Mesangial cell (primary cell): ENCODE data around the gene ZCCHC24.

GRCh38 chr10:79019945-79020174 is 48.9 kb upstream of the ZMIZ1 start:
- RAMPAGE, long total RNA, result no peak

DNA sequence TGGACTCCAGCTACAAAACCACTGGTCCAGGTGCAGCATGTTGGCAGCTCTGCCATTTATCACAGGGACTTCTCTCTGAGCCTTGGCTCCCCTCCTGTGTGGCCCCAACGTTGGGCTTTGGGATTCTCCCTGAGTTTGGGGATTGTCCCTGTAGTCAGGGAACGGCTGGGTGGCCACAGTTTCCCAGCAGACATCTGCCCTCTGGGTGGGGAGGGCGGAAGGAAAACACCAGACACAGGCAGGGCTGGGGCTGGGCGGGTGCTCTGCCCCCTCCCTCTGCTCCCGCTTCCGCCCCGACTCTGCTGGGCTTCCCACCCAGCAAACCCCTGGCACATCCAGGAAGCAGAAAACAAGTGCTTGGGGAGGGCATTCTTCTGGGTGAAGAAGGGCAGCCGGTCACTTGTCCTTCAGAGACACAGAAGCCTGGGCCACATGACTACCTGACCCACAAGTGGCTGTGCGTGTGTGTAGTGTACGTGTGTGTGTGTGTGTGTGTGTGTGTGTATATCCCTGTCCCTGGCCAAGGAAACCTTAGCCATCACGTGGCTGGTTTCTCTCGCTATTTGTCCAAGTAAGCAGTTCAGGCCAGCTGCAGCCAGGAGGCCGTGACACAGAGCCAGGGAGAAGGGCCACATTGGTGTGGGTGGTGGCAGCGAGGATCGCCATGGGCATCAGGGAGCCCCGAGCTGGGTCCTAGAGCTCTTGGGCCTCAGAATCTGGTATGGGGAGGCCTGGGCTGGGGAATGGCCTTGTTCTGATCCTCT is 77.9 kb downstream of the ZMIZ1 start:
- RAMPAGE, long total RNA, result no peak

GRCh38 chr10:79157504-79158237 is 88.9 kb downstream of the ZMIZ1 start:
- RAMPAGE, long total RNA, result no peak

DNA sequence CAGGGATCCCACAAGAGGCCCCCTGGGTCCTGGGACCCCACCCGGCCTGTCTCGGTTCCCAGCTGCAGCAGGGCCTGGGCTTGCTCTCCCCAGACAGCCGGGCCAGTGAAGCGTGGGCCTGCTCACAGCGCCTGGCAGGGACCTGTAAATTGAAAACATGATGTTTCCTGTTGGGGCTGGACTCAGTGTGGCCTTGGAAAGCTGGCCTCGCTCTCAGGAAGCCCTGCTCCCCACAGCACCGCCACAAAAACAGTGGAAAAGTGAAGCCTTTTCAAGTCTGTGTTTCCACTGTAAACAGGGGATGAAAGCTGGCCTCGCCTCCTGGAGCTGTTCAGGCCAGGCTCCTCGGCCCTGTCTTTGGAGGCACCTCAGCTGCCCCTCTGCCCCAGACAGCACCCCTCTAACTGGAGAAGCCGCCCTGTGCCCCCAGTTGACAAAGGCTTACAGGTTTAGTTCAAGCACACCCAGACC is 108.3 kb downstream of the ZMIZ1 start:
- RAMPAGE, long total RNA, result no peak

GRCh38 chr10:79184024-79184813 is 115.5 kb downstream of the ZMIZ1 start:
- RAMPAGE, long total RNA, result no peak

GRCh38 chr10:79201264-79201971 is 132.7 kb downstream of the ZMIZ1 start:
- RAMPAGE, long total RNA, result no peak

GRCh38 chr10:79208998-79209720 is 138.1 kb upstream of the PPIF start:
- RAMPAGE, long total RNA, result no peak

DNA sequence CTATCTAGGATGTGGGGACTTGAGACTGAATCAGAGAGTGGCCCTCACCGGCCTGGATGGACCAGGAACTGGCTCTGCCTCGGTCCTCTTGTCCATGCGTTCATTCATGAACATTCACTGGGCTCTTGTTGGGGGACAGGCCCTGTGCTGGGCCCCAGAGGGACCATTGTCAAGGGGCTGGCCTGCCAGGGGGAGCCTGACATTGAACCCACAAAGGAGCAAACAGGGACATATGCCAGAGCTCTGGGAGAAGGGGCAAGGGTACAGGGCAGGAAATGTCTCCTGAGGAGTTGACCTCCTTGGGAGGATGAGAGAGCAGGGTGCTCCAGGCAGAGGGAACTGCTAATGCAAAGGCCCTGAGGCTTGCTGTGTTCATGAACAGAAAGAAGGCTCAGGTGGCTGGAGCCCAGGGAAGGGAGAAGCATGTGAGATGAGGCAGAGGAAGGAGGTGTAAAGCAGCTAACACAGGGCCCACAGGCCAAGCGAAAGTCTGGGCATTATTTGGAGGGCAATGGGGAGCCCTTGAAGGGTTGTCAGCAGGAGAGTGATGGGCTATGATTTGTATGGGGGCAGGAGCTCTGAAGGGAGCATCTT is 136.9 kb upstream of the PPIF start:
- RAMPAGE, long total RNA, result no peak

DNA sequence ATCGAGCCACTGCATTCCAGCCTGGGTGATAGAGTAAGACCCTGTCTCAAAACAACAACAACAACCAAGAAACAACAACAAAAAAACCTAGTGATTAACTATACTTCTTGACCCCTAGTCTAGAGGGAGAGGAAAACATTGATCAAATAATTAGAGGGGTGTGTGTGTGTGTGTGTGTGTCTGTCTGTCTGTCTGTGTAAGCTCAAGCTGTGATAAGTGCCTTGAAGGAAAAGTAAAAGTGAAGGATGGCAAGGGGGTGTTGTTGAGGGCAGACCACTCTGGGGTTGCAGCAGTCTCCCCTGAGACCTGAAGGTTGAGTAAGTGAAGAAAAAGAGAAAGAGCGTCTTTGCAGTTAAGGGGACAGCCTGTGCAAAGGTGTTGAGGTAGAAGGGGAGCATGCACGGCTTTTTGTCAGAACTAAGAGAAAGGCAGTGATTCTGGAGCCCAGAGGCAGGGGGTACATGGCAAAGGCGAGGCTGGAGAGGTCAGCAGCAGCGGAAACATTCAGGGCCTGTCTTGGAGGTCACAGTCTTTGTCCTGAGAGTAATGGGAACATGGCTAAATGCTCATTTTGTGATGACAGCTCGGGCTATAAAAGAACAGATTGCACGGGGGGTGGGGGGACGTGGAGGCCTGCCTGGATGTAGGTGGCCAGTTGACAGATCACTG is 128.7 kb upstream of the PPIF start:
- RAMPAGE, long total RNA, result no peak

DNA sequence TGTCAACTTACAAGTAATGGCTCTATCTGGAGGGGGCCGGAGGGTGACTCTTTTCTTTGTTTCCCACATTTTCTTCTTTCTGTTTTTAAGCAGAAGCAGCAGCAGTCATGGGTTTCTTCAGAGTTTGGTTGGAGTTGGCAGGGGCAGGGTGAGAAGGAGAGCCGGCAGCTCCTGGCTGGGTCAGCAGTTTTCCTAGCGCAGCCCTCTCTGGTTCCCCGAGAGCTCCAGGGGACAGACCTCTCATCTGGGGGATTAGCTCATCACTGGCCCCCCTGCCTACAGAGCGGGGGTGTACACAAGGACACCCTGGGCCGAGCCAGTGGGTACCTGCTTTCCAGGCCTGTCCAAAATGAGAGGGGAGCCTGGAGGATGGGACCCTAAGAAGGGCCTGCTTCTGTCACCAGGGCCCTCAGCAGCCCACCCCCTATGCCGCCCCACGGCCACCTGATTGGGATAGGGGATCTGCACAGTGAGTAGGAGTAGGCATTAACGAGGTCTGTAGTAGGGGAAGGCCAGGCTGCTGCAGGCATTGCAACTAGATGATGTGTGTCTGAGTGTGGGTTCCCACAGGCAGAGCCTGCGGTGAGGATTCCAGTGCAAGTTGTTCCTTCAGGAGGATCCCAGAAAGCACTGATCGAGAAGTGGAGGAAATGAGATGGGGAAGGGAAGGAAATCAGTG is 122.9 kb upstream of the PPIF start:
- RAMPAGE, long total RNA, result no peak

DNA sequence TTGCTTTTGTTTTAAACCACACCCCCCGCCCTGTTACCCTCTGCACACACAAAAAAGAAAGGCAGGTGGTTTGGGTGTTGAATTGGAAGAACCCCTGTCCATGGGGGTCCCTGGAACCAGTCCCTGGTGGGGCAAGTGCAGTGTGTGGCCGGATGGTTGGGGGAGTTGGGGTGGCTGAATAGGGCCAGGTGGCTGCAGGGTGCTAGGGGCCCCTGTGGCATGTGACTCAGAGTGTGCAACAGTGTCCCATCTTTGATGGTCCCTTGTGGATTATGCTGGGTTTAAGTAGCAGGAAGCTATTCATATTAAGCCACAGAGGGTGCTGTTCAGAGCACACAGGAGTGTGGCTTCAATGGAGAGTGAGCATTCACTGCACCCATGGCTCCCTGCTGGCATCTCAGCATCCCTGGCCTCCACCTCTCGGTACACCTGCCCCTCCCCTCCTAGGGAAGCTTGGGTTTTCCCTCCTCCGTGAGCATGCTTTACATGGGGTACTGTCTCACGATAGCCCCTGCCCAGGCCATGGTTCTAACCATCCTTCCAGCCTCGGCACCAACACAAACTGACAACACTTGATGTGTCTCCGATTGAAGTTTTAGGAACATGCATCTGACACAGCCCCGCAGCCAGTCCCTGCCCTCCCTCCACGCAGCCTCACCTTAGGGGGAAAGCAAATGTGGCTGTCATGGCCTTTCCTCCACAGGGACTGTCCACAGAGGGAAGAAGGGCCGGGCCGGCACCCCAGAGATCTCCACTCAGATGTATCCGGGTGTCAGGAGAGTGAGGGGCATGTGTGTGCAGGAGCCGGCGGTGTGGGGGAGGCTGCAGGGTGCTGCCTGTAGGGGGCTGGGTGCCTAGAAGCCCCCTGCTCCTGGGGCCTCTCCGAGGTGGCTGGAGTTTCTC is 30.4 kb upstream of the PPIF start:
- RAMPAGE, long total RNA, result no peak

GRCh38 chr10:79379178-79380113 is 32.2 kb downstream of the PPIF start:
- RAMPAGE, long total RNA, result no peak

- RAMPAGE, long total RNA, result no peak
Measured at GRCh38 chr10:79396963-79397601, 48.3 kb downstream of the ZCCHC24 start.

DNA sequence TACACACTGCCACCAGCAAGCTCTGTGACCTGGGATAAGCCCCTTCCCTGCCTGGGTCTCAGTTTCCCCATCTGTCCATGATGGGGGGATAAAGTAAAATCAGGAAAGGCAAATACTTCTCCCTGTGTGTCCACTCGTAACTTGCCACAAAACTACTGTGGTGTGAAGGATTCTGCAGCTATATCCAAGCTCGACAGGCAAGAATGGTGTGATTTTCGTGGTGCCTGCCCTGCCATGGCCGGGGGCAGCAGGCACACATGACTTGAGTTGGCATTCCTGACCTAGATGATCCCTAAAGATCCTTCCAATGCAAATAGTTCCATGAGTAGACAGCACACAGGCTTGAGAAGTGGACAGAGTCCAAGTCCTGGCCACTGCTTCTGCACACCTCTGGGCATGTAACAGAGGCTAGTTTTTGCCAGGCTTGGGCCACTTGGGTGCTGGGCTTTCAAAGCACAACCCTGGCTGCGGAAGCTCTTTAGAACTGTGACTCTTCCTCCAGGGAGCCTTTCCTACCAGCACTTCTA is 36.5 kb downstream of the ZCCHC24 start:
- RAMPAGE, long total RNA, result no peak

DNA sequence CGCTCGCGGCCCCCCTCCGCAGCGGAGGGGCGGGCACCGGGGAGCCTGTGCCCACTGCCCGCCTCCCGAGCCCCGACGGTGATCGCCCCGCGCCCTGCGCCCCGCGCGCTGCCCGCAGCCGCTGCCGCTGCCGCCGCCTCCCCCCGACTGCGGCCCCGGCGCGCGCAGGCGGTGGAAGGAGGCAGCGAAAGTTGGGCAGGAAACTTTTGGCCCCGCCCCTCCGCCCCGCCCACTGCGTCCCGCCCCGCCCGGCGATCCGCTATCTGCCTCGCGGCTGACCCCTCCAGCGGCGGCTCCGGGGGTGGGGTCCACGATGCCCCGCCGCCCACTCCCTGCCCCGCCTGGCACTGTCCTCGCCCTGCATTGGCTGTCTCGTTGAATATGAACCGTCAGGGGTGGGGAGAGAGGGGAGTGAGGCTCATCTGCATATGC is at the start of gene ZCCHC24:
Gene ZCCHC24, minus strand, starts transcription at position 149 of the 432 bp plus-strand sequence.
- RAMPAGE, long total RNA, result no peak

DNA sequence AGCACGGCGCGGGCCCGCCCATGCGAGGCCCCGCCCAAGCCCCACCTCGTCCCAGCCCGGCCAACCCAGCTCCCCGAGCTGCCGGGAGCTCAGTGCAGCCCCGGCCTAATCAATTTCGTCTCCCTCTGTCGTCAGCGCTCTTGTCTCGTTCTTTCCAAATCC is 365 bp upstream of the ZCCHC24 start:
- RAMPAGE, long total RNA, result no peak

DNA sequence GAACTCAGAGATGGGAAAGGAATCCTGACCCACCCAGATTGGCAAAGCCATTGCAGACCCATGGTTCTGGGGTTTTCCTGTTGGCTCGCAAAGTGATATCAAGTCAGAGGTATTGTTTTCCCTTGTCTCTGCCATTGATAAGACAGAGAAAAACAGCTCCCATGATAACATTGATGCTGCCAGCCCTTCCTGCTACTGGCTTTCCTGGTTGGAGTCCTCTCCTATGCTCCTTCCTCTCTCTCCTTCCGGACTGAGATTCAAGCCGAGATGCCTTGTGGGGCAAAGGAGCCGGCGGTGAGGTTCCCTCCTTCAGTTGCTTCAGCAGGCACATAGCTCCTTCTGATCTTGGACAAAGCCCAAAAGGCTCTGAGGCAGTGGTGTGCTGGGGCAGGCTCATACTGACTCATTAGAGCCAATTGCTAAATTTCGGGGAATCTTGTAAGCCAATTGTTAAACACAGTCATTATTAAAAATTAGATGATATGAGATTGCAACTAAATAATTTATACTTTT is 8.8 kb upstream of the ZCCHC24 start:
- RAMPAGE, long total RNA, result no peak

- RAMPAGE, long total RNA, result no peak
Measured at GRCh38 chr10:80135820-80136568, 3.5 kb downstream of the PLAC9 start.

DNA sequence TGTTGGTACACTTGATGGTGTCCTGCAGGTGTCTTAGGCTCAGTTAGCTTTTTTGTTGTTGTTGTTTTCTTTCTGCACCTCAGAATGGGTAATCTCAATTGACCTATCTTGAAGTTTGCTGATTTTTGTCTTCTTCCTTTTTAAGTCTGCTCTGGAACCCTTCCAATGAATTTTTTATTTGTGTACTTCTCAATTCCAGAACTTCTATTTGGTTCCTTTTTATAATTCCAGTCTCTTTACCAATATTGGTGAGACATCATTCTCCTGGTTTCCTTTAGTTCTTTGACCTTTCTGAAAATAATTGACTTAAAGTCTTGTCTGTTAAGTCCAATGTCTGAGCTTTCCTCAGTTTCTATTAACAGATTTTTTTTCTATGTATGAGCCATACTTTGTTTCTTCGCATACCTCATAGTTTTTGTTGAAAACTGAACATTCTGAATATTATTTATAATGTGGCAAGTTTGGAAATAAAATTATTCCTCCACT is 16.9 kb downstream of the PLAC9 start:
- RAMPAGE, long total RNA, result no peak

DNA sequence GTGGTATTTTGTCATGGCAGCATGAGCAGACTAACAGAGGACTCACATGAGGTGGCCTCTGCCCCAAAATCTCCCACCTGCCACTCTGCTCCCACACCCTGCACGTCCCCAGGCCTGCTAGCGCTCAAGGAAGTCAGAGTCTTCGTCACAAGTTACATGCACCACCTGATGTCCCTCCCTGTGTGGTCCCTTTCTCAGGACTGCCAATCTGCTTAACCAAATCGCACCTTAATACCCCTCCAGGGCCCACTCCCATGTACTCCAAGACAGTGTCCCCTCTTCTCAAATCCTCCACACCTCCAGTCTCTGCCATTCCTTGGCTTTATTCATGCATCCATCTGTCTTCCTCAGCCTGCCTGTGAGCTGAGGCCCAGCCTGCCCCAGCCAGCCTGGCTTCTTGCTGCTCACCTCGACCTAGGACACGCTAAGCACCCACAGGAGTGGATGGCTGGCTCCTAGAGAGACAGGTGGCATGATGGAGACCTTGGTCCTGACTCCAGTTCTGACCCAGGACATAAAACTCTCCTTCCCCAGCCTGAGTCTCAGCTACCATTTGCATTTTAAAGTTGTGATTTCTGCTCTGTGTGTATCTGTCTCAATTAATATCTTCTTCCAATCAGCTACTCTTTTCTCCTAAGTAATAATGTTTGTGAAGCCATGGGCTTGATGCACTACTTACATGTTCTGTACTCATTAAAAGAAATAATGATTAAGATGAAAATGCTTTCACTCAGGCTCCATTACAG is 27.2 kb downstream of the PLAC9 start:
- RAMPAGE, long total RNA, result no peak